Right cardiac atrium (tissue), 1 donor: ENCODE measurements around the gene MYBPH.

DNA sequence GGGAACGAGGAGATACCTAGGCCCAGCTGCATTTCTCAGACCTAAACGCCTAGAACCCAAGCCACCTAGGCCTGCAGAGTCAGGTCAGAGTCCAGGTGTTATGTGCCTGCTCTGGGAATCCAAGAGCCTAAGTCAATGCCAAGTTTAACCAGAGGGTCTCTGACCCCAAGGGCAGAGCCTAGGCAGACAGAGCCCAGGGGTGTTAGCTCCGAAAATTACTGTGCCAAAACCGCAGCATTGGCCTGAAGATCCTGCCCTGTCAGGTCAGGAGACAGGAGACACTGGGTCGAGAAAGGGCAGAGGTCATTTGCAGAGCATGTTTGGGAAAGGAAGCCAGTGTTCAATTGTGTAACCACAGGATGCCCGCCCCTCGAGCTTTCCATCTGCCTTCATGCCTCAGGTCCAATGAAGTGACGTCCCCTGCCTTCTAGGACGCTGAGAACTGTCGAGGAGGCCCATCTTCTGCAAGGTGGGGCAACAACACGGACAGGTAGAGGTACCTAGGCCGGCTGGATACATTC is 1.6 kb downstream of the ARL8A start:
- PRO-cap = no peak

DNA sequence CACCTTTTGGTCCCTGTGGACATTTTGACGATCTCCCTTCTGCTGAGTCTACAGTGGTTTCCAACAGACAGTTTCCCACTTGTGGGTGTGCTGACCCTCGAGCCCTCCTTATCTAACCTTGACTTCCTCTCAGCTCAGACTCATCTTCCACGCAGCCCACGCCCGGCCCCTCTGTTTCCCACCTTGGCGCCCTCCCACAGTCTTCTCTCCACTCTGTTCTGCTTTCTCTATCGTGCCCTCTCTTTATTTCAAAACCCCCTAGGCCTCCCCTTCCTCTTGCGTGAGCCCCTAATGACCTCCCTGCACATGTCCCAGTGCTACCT is 6.1 kb upstream of the ARL8A start:
- PRO-cap = no peak

- PRO-cap = no peak
These were observed 5.8 kb downstream of the PTPN7 start for GRCh38 chr1:202154499-202155191.

DNA sequence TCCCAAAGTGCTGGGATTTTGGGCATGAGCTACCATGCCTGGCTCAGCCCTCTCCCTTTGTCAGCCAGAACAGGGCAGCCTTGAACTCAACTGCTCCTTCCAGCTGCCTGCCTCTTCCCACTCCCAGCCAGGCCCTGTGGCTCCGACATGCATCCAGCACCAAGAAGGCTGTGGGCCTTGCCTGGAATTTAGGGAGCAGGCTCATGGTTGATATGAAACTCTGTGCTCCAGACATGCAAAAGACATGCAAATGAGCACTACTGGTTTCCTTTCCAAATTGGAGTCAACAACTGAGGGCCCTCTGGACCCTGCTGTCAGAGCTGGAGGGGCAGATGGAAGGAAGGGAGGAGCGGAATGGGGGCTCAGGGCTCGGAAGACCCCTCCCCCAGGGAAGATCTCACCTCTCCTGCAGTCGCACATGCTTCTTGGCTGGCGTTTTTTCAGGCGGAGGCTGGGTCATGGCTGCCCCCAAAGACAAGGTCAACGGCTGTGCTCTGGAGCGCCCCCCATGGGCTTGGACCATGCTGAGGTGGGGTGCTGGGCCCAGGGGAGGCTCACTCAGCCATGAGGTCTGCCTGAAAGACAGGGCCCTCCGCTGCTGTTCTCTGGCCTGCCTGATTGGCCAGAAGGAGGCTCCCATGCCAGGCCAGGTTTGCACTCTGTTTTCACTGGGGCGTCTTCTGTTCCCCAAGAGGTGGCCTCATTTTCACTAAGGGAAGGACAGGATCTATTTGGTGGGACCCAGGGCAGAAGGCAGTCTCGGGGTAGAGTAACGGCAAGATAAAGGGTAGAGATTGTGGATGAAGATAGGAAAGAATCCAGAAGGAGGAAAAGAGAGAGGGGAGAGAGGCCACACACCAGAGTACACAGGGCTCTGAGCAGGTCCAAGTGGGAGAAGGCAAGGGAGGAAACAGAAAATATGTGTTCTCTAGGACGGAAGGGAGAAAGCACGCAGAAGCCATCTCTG is 1.2 kb downstream of the PTPN7 start:
- PRO-cap = no peak

DNA sequence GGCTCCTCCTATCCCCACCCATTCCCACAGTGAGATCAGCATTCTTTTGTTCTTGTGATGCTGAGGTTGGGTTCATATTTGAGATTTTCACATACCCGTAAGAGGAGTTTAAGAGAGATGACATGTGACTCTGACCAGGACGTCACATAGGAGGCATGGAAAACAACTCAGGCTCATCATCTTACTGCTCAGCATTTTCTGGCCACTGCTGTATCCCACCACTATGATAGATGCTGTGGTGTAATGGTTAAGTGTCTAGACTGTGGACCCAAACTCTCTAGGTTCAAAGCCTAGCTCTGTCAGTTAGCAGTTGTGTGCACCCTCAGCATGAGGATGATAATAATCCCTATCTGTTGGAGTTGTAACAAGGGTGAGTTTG is 40.7 kb downstream of the LGR6 start:
- PRO-cap = no peak

GRCh38 chr1:202462615-202463273 is 114.2 kb downstream of the PPP1R12B start:
- PRO-cap = unidirectional peak, plus-strand start at chr1:202462762

- PRO-cap = unidirectional peak, plus-strand start at chr1:202500163
These were observed 151.5 kb downstream of the PPP1R12B start for GRCh38 chr1:202499941-202500453.

GRCh38 chr1:202551484-202552223 is 158.6 kb downstream of the SYT2 start:
- PRO-cap = no peak

DNA sequence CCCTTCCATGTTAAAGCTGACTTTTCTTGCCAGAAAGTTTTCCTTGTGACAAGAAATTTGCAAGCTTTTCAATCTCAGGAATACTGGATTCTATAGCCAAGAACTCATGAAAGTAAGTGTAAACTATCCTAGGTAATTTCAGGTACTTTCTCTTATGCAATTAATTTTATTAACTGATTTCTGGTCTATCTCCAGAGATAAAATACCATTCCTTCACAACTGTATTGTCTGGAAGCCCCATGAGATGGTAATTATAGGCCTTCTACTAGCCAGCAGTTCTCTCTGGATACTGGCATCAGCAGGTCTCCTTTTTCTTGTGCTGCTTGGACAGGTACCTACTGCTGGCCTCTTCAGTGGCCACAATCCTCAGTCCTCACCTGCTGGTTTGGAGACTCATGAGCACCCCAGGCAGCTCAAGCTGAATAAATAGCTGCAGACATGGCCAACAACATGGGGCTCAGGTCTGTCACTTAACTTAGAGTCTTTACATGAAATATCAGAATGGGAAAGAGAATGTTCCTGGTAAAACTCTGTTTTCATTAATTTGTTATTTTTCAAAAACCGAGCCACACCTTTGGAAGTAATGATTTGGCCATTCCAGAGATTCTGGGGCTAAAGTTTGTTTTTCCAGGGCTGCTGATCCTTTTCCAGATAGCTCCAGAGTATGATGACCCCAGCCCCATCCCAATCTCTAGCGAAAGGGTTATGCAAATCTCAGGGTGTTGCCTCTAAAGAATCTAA is 126.7 kb downstream of the SYT2 start:
- PRO-cap = no peak

GRCh38 chr1:202626858-202627304 is 83.4 kb downstream of the SYT2 start:
- PRO-cap = no peak

- PRO-cap = no peak
These were observed 1.8 kb upstream of the CYB5R1 start for GRCh38 chr1:202968718-202969304.

GRCh38 chr1:203029085-203029752 is 2.9 kb downstream of the PPFIA4 start:
- PRO-cap = no peak

DNA sequence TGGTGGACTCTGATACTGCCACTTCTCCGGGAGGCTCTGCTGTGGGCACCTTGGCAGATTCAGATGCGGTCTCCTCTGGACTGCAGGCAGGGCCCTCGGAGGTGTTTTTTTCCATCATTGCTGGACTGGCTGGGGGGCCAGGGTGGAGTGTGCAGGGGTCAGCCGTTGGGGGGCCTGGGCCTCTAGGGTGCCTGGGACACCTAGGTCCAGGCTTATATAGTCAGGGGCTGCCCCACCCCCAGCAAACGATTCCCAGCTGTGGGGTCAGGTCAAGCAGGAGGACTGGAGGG is at the start of gene MYBPH:
Gene MYBPH, minus strand, starts transcription at position 189 of the 290 bp plus-strand sequence.
- PRO-cap = no peak

DNA sequence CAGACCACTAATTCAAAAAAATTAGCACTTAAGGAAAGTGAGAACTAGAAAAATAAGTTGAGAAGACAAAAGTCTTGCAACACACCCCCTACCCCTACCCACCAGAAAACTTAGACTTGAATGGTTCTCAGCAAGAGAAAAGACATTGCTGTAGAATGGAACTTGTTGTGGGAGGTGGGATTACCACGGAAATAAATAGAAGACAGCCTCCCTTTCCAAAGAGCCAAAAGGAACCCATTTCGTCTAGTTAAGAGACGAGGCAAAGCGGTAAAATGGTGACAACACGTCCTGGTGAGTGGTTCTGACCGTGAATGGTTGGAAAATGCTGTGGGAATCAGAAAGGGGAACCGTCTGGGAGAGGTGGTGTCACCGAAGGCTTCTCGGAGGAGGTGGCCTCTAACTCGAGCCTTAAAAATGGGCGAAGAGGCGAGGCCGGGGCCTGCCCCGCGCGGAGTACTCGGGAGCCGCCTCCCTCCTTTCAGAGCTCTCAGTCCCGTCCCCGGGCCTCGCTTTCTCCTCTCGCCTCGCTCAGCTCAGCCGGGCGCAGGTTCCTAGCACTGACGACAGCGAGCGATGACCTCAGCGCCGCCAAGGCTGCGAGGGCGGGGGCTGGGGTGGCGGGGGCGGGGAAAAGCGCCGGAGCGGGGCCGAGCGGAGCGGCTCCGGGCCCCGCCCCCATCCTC is 427 bp upstream of the BTG2 start:
- PRO-cap = bidirectional peak, plus-strand start outside the sequence, minus-strand start at position 553 of the sequence

DNA sequence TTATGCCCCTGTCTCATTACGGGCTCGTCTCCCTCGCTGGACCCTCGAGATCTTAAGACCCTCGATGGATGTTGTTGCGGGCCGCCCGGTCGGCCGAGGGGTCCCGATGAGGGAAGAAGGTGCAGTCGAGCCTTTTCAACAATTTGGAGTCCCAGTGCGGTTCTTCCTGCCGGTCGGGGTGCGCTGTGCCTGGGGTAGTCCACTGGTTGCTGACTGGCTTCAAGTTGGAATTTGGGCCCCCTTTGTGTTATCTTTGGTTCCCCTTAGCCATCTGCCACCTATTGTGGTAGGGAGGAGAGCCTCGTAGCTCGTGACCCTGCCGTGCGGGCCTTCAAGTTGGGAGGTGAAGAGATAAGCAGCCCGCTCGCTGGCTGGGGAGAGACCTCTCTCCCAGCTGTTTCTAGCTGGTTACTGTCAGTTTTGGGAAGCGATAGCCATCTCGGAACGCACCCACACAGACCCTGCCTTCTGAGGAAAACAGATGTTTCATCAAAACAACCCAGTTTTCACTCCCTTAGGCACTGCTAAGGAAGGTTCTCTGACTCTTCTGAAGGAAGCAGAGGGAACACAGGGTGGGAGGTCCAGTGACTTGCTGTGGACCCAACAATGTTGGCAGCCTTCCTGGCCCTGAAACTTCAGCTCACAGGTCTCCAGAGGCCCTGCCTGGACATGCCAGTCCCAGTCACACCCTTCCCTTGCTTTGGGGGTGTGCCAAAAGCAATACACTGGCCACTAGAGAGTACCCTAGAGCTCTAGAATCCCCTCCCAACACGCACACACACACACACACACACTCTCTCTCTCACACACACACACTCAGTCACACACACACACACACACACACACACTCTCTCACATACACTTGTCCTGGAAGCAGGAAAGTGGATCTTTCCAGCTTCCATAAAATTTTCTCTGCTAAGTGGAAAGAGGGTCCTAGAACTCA is 980 bp downstream of the BTG2 start:
- PRO-cap = bidirectional peak, plus-strand start at position 908 of the sequence, minus-strand start at position 539 of the sequence

- PRO-cap = no peak
These were observed 12.6 kb upstream of the PRELP start for GRCh38 chr1:203462873-203463474.

DNA sequence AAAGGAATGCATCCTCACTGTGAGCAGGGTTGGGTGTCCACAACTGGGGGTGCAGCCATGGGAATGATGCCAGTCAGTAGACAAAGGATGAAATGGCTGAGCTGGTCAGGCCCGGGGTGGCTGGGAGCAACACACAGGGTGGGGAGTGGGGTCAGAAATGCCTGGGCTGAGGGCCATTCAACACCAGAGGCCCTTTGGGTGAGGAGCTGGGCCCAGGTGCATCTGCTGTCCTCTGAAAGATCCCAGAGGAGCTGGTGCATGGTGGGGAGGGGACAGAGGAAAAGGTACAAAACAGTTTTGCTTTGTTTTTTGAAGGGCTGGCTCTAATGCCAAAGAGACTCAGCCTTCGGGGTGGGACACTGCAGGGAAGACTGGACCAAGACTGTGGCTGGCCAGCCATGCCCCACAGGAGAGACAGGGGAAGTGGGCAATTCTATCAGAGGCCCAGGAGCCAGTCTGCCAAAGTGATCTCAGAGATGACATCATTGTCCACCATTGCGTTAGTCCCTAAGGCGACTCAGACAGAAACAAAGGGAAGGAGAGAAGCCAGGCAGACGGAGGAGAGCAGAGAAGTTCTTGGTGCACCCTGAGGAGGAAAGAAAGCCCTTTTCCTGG is 26.2 kb downstream of the OPTC start:
- PRO-cap = no peak

GRCh38 chr1:203554978-203555694 is 61.2 kb downstream of the OPTC start:
- PRO-cap = no peak

GRCh38 chr1:203558093-203558848 is 64.3 kb downstream of the OPTC start:
- PRO-cap = no peak

GRCh38 chr1:203607101-203607764 is 19.4 kb upstream of the ATP2B4 start:
- PRO-cap = no peak